Zone of skin (tissue), 1 donor: ENCODE data around the gene HTATSF1.

- RRBS: no CpG with 5 or more reads among the region's 7 CpGs
Measured at GRCh38 chrX:134000117-134000540, 14.7 kb upstream of the GPC3 start.

DNA sequence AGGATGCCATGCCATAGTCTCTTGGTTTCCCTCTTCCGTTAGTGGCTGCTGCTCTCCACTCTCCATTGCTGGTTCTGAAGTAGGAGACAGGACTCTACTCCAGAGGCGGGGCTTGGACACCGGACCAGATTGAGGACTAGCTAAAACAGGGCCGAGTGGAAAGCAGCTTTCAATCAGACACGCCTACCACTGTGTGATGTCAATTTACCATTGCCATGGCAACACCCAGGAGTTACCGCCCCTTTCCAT, 88.7 kb upstream of the CCDC160 start:
- RRBS: no CpG with 5 or more reads among the region's 6 CpGs

DNA sequence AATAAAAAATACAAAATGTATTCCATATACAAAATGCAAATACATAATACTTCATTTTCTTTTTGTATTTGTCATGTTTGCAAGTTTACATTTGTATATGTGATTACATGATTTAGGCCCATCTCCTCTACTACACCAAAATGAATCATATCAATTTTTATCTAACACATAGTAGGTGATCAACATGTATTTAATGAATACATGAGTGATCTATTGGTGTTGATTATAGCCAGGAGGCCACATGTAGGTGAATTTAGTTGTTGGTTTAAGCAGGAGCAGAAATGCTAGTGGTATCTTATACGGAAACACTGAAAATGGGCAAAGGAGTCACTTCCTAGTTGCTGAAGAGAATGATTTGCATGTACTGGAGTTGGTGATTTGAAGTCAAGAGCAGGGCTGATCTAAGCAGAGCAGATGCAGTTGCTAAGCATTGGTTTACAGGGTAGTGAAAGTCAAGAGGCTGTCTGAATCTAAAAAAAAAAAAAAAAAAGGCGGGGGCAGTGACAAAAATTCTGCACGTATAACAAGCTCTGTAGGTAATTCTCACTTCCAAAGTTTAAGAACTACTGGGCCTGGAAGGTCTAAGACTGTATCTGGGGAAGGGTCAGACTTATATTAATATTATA, 3.6 kb upstream of the PHF6 start:
- RRBS: no CpG with 5 or more reads among the region's 3 CpGs

GRCh38 chrX:134520124-134520552, 60.2 kb downstream of the HPRT1 start:
- RRBS: no CpG with 5 or more reads among the region's 1 CpG

DNA sequence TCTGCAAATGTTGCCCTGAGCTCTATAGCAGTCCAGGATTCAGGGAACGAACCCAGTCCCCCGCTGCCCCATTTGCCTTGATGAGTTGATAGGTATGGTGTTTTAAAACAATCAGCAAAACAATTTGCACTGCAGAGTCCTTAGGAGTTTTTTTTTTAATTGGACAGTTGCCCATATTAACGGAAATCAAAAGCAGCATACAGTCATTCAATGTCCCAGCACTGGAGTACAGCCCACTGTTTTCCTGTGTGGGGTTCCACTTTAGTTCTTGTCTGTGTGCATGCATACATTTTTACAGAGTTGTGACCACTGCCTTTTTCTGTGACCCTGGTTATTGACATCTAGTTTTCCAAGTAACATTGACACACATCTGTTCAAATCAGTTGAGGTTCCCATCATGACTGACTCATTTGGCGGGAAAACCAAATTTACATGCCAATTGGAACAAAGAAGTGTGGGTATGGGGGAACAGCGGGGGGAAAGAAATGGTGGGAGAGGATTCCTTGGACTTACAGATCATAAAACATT, 83.3 kb downstream of the HPRT1 start:
- RRBS: no CpG with 5 or more reads among the region's 5 CpGs

- RRBS: no CpG with 5 or more reads among the region's 9 CpGs
Measured at GRCh38 chrX:134793784-134794459, 3.1 kb downstream of the PABIR2 start.

DNA sequence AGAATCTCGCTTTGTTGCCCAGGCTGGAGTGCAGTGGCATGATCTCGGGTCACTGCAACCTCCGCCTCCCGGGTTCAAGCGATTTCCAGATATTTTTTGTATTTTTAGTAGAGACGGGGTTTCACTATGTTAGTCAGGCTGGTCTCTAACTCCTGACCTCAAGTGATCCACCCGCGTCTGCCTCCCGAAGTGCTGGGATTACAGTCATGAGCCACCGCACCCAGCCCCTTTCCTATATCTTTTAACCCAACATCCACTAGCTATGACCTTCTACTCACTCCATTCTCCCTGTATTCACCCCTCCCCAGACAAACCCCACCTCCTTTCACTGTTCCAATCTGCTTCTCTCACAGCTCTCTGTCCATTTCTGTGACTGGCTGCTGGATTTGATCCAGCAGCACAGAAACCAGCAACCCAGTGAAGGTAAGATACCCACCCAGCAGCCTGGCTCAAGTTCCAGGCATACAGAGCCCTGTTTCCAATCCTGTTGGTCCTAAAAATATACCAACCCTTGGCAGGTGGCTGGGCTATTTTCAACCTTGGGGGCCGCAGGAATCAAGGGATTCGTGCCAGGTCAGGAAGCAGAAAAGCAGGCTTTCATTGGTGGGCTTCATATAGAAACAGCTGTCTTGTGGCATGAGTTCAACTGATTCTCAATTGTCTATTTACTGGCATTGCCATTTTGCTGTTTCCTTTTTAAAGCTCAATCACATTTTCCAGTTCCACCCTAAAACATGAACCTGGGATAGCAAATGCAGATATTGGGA, 18.8 kb upstream of the MOSPD1 start:
- RRBS: no CpG with 5 or more reads among the region's 12 CpGs

DNA sequence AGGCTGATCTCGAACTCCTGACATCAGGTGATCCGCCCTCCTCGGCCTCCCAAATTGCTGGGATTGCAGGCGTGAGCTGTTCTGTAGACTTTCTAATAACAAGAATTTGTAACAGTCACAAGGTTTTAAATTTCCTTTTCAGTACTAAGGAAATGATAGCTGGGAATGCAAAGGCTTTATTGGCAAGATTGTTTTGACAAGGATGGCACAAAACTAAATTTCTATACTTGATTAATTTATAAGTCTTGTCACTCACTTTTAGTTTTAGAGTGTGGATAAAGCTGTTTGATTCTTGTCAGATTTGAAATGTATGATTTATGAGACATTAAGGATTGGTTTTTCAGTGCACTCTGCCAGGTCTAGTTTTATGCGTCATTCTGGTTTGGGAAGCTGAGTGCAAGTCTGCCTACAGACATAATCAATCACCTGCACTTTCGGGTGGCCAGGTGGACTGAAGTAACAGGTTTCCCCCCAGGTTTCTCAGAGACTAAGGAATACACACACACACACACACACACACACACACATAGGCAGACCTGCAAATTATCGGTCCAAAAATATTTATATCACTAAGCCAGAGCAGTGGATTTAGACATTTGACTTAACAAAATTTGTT, 40.2 kb upstream of the FHL1 start:
- RRBS: no CpG with 5 or more reads among the region's 7 CpGs

- RRBS: no CpG with 5 or more reads among the region's 2 CpGs
Measured at GRCh38 chrX:136159549-136159925, 37.3 kb upstream of the FHL1 start.

DNA sequence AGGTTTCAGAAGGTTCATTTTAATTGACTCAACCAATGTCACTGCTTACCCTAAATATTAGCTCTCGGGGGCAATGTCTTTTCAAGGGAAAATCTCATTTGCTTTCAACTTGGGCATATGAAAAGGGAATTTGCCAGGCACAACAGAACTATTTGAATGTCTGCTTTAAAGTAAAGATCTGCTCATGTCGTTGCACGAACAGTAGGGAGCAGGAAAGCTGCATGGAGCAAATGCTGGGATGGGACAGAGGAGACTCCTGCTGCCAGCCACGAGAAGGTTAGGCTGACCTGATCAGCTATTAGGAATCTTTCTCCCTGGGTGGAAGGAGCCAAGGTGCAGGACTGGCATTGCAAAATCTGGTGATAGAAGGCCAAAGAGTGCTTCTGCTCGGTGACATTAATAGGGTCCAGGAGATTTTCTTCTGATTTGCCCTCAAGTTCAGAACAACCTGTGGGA, 26.7 kb upstream of the FHL1 start:
- RRBS: no CpG with 5 or more reads among the region's 5 CpGs

- RRBS: no CpG with 5 or more reads among the region's 6 CpGs
Measured at GRCh38 chrX:136191093-136191595, 5.7 kb upstream of the FHL1 start.

- RRBS: no CpG with 5 or more reads among the region's 11 CpGs
Measured at GRCh38 chrX:136198813-136199873, 2.3 kb downstream of the FHL1 start.

DNA sequence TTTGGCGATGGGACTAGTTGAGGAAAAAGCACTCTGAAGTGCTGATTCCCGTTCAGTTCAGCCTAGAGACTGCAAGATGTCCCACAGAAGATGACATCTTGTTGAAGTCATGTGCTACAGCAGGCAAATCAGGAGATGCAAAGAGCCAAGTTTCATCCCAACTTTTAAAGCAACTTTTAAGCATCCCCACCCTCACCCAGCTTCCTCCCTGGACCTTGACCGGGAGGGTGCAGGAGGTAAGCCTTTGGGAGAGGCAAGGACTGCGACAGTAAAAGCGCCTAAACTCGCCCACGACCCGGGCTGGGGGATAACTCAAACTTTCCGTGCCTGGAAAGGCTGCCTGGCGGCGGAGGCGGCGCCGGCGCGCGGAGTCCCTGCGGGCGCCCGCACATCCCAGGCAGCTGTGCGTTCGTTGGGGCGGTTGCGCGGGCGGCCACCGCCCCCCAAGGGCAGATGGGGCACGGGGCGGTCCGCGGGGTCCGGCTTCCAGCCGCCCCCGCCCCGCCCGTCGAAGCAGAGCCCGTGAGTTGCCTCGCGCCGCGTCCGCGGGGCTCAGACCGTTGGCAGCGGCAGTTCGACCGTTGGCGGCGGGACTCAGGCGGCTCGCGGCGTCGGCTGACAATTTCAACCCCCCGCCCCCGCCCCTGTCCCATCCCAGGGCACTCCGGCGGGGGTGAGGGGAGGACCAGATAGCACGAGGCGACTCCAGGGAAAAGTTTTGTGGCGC, 565 bp downstream of the MAP7D3 start:
- RRBS: 17% methylated on average over 27 of the region's 62 CpGs

DNA sequence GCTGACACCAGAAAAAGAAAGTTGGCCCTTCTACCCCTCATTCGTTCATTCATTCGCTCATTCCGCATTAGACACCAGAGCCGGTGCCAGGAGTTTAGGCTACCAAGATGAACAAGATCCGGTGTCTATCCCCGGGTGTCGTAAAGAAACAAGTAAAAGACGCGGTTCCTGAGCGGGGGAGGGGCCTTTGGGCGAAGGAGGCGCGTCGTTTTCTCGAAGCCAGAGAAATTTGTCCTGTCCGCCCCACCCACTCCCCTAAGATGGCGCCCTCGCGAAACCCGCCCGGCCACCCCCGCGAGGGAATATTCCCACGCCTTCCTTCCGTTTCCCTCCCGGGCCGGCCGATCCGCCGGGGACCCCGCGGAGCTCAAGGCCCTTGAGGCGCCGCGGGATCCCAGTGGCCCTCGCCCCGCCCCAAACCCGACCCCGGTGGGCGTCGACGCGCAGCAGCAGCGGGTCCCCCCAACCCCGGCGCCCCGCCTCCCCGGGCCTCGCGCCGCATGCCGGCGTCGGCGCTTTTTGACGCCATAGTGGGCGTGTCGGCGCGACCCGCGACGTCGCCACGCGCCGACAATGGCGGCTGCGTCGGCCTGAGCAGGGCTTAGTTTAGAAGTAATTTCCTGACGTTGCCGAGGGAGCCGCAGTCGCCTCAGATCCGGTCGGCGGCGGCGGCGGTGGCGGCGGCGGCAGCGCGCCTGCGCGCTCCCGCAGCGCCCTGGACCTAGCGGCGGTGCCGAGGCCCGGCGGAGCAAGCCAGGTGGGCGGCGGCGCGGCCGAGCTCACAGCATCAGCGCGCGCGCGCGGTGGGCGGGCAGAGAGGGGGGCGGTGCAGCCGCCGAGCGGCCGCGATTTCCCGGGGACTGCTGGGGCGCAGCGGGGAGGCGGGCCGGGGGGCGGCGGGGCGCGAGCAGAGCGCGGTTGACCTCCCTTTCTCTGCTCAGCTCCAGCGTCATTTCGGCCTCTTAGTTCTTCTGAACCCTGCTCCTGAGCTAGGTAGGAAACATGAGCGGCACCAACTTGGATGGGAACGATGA, at the start of gene HTATSF1:
Gene HTATSF1, plus strand, starts transcription at position 910 of the 1,034 bp plus-strand sequence.
- RRBS: 12% methylated on average over 34 of the region's 127 CpGs

DNA sequence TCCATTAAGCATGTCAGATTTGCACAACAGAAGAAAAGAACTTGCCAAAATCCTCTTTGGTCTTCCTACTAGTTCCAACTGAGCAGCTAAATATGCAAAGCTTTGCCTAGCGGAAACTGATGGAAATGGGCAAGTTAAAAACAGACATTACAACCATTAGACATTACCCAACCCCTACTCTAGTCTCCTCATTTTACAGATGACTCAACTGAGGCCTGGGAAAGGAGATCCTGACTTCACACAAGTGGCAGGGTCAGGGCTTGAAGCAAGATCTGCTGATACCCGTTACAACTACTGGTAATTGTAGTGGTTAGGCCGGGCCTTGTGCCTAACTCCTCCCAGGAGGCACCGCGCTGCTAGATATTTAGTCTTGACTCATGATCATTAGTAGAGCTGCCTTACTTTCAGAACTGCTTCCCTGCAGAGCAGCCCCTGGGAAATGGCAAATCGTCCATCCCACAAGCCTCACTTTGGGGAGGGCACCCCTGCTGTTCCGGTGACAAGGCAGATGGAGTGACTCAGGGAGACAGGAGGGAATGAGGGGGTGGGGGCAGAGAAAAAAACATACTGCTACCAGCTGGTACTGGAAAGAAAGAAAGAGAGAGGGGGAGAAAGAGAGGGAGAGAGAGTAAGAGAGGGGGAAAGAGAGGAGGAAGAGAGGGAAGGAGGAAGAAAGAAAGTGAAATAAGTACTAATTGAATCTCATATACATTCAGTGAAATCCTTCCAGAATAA, 12.2 kb downstream of the ARHGEF6 start:
- RRBS: no CpG with 5 or more reads among the region's 7 CpGs

DNA sequence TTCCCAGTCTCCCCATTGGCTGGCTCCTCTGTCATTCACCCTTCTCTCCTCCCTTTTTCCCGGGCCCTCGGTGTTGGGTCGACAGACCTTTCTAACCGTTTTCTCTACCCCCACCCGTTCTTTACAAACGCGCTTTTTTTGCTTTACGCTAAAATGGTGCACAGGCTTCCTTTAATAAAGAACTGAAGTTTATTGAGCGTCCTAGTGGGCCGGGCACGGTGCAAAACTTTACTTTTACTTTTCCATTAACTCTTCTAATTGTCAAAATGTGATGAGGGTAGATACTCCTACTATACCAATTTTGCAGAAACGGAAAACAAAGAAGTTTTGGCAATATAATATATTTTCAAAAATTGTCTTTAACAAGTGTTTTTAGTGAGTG, 298 bp upstream of the RBMX start:
- RRBS: 33% methylated on average over 1 of the region's 12 CpGs

DNA sequence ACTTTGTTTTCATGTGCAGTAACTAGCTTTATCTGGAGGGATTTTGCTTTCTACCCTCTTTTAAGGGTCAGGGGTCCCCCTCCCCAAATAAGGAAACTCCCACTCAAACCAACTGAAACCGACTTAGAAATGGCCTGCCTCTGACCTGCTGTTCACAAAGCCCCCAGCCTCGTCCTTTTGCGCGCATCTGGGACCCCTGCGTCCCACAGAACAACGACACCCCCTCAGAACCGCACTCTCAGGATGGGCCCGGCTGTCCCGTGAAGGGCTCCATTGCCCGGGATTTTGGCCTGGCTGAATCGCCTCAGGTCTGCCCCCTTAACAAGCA, 2.7 kb upstream of the ZIC3 start:
- RRBS: 22% methylated on average over 2 of the region's 11 CpGs

DNA sequence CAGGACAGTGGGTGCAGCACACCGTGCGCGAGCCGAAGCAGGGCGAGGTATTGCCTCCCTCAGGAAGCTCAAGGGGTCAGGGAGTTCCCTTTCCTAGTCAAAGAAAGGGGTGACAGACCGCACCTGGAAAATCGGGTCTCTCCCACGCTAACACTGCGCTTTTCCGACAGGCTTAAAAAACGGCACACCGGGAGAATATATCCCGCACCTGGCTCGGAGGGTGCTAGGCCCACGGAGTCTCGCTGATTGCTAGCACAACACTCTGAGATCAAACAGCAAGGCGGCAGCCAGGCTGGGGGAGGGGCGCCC, 66.9 kb upstream of the FGF13 start:
- RRBS: no CpG with 5 or more reads among the region's 18 CpGs

- RRBS: 26% methylated on average over 6 of the region's 16 CpGs
Measured at GRCh38 chrX:139202519-139202999, 328.0 kb upstream of the F9 start.

DNA sequence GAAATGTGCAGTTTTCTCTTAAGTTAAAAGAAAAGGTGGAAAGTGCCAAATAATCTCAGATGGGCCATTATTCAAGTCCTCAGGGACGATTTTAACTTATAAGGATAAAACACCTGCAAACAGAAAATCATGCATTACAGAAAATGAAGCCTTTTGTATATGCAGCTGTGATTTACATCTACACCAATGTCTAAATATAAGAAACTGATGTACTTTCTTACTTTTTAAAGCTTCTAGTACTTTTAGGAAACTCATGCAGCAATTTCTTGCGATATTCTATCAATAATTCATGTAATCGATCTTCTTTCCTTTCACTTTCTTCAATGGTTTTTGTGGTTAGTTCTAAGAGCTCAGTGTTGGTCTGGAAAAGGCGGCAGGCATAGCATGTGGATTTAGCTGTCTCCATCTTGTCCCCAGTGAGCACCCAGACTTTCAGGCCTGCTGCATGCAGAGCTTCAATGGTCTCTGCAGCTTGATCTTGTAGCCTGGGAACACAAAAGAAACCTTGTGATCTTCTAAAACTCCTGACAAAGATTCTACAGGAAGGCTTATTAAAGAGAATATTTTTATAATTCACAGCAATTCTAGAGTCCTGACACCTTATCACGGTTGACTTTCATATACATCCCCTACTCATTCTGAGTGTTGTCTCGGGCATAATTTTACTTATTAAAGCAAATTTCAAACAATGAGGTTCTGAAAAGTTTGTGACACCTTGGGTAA, 66.7 kb upstream of the MCF2 start:
- RRBS: no CpG with 5 or more reads among the region's 6 CpGs